Endometrial microvascular endothelial cells (primary cell): ENCODE results near the gene EFCAB2.

- RAMPAGE, long total RNA = no peak
Observed at GRCh38 chr1:243850918-243851605, 1.0 kb upstream of the AKT3 start.

- RAMPAGE, long total RNA = no peak
Observed at GRCh38 chr1:244048303-244049104, 2.6 kb upstream of the ZBTB18 start.

GRCh38 chr1:244049756-244050882 is 964 bp upstream of the ZBTB18 start:
- RAMPAGE, long total RNA = no peak

DNA sequence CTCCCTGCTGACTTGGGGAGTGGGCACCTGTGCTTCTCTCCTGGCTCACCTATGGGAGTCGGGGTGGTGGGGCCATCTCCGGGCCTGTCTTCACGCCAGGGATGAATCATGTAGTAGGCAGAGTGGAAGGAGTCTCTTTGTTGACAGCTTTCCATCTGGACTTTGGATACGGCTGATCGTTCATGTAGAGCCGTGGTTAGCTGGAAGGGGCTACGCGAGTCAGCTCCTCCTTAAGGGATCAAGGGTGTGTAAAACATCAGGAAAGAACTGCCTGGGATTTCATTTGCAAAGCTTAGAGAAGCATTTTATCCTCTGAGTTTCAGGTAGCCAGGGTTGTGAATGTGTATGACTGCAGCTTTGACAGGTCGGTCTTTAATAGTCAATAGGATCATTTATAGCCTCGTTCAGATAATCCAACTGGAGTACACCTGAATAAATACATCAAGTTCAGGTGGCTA is 14.4 kb downstream of the ZBTB18 start:
- RAMPAGE, long total RNA = no peak

GRCh38 chr1:244067843-244068374 is 16.8 kb downstream of the ZBTB18 start:
- RAMPAGE, long total RNA = no peak

- RAMPAGE, long total RNA = no peak
Observed at GRCh38 chr1:244092732-244093605, 41.9 kb downstream of the ZBTB18 start.

DNA sequence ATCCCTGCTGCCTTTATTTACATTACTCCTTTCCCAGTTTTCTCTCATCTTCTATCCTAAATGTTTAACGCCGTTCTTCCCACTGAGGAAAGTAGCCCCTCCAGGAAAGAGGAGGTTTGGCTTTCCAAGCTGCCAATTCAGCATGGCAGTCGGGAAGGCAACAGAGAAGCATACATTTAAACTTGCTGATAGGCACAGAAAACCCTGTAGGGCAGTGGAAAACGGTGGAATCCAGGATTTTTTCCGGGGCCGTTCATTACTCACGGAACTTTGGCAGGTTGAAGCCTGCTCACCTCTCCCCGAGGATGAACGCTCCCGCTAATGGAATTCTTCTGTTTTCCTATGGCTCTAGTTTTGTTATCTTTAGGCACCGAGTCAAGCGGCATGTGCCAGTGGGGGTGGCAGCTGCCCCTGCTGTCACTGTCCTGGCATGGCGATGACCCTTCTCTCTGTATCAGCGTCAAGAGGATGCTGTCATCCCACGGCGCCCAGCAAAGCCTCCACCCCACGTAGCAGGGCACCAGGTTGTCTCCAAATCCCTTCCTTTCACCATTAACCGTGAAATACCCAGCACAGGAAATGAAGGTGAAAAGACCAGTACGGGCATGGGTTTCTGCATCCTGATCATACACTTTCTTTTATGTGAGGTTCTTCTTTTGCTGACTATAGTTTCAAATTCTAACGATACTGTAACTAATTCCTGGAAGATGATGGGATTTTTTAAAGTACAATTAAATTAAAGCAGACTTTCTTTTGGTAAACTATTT is 48.4 kb downstream of the ZBTB18 start:
- RAMPAGE, long total RNA = no peak

GRCh38 chr1:244163804-244164540 is 112.9 kb downstream of the ZBTB18 start:
- RAMPAGE, long total RNA = no peak

DNA sequence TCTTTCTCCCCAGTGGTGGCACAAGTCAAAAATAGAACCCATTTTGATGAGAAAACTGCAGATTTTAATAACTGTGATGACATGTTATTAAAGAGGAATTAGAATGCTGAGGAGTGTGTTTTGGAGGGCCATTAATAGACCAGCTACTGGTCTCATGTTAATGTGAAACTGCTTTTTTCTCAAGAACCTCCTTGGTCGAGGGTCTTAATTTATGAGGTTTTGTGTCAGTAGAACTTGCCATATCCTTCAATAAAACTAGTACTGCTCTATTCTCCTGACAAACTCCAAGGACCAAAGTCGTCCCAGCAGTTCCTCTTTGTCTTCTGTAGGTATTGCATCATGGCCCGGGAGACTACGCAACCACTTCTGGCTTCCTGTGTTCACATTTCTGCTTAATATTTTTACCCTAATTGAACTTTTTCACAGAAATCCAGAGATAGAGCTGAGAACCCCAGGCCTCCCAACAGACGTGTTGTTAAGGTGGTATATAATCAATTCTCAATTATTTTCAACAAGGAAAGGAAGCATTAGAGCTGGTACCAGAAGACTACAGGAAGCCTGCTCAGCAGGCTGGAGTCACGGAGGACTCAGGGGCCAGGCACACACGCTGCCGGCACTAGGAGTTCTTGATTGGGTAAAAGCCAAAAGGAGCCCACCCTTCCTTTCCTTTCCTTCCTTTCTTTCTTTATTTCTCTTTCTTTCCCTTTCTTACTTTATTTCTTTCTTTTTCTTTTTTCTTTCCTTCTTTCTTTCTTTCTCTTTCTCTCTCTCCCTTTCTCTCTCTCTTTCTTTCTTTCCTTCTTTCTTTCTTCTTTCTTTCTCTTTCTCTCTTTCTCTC is 127.9 kb upstream of the C1orf100 start:
- RAMPAGE, long total RNA = no peak

DNA sequence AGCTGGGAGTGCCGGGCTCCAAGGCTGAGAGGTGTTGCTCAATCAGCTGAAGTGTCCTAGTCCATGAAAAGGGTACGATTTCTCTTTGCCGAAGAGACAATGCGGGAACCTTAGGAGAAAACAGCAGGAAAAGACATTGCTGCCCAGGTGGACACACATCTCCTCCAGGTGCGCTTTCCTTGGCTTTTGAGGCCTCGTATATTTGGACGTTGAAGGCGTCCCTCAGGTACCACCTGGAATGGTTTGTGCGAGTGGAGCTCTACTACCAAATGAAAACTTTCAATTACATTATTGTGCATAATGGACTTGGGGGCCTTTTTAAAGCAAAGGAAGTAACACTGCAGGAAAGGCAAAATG is 15.8 kb upstream of the C1orf100 start:
- RAMPAGE, long total RNA = no peak

GRCh38 chr1:244654168-244655052 is 1.5 kb downstream of the DESI2 start:
- RAMPAGE, long total RNA = no peak

DNA sequence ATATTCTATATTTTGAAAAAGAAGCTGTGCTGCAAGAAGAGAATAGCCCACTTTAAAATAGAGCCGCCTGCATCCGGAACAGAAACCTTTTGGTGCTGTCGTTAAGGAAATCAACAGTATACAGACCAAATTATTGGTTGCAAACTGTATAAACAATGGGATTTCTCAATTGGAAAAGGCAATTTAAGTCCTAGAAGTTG is 25.7 kb downstream of the DESI2 start:
- RAMPAGE, long total RNA = no peak

DNA sequence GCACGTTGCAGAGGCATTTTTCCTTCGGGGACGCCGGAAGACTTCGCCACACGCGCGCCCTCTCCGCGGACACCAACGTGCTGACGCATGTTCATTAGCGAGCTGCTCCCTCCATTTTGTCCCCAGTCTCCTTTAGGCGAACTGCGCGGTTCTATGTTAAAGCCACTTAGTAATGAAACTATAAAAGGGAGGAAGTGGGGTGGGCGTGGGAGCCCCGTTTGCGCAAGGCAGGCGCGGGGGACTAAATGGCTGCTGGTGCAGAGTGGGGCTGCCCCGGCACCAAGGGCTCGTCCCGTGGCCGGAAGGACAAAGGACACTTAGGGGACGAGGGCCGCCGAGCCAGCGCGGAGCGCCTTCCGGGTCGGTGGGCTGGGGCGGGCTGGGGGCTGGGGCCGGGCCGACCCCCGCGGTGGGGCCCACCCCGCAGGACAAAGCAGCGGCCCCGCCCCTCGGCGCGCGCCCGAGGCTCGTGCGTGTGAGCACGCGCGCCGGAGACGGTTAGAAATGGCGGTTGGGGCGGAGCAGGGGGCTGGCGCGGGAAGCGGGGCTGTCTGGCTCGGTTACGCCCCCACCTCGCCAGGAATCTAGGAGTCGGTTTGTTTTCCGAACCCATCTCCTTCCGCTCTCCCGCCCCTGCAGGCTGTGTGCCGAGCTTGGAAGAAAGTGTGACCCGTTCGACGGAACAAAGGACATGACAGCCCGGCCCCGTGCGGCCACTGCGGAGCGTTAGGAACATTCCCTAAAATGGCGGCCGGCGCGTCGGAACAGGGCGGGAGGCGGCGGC is 429 bp upstream of the COX20 start:
- RAMPAGE, long total RNA = no peak

- RAMPAGE, long total RNA = no peak
Observed at GRCh38 chr1:244835996-244836911, 796 bp downstream of the COX20 start.

DNA sequence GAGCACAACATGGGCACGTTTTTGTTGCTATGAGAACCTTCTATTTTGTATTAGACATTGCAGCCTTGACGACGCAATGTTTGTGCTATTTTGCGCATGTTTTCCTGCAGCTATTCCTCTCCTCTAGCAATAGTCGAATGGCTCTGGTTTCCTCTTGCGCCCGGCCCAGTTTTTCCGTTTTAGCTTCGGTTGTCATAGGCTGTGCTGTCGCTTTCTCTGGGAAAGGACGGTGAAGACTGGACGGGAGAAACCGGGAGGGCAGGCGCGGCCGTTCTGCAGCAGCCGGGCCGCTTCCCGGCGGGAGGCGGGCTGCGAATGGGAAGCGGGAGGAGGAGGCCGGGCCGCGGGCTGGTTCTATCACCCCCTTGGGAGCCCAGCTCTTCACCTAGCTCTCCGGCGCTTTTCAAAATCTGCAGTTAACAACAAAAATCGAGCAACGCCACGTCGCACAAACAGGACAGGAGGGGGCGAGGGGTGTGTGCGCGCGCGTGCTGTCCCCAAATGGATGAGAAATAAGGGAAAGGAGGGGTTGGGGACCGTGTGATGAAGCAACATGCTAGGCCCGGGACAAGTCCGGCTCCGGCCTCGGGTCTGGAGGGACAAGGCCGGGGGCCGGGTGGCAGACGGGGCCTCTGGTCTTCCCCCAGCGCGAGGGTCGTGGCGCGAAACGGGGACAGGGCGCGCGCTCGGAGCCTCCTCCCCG is at the start of gene EFCAB2:
EFCAB2 (plus strand) TSS at position 113 of the 703 bp plus-strand sequence.
- RAMPAGE, long total RNA = no peak

DNA sequence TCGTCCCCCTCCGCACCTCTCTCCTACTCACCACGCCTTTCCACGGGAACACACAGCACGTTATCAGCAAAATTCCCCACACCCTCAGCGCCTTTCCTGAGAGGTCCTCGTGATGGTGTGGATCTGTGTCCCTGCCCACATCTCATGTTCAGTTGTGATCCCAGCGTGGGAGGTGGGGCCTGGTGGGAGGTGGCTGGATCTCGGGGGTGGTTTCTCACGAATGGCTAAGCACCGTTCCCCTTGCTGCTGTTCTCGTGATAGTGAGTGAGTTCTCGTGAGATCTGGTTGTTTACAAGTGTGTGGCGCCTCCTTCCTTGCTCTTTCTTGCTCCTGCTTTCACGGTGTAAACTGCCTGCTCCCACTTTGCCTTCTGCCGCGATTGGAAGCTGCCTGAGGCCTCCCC is 190.6 kb downstream of the KIF26B start:
- RAMPAGE, long total RNA = no peak

DNA sequence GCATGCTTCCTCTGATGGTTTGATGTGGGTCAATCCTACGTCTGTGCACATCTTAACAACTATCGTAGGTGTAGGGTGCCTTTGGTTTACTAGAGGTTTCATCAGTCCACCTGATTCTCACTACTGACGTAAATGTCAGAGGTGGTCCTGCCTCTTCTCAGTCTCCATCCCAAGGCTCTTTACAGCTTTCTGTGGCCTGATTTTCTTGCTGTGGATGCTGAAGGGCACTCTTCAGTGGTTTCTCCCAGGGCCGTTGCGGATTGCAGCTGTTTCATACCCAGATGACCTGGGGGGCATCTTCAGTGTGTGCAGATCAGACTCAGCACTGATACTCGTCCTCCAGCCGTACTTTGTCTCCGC is 406.9 kb downstream of the KIF26B start:
- RAMPAGE, long total RNA = no peak

- RAMPAGE, long total RNA = no peak
Observed at GRCh38 chr1:245898480-245899031, 608.5 kb downstream of the SMYD3 start.

DNA sequence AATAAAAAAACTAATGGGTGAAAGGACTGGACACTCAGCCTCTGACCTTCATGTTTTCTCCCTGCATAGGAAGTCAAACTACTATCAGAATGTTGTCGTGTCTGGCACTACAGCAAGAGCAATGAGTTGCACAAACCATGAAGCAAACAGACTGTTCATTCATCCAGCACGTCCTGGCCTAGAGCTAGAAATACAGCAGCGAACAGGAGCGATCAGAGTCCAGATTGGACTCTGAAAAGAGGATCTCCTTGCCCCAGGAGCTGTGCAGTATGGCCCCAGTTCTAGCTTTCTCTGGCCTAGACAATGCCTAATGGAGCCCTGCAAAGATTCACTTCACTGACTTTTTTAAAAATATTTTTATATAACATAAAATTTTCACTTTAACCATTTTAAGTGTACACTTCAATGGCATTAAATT is 319.0 kb downstream of the SMYD3 start:
- RAMPAGE, long total RNA = no peak

- RAMPAGE, long total RNA = no peak
Observed at GRCh38 chr1:246250505-246251275, 256.4 kb downstream of the SMYD3 start.